Vein endothelial cell (primary cell): ENCODE measurements around a stretch of chr6.

DNA sequence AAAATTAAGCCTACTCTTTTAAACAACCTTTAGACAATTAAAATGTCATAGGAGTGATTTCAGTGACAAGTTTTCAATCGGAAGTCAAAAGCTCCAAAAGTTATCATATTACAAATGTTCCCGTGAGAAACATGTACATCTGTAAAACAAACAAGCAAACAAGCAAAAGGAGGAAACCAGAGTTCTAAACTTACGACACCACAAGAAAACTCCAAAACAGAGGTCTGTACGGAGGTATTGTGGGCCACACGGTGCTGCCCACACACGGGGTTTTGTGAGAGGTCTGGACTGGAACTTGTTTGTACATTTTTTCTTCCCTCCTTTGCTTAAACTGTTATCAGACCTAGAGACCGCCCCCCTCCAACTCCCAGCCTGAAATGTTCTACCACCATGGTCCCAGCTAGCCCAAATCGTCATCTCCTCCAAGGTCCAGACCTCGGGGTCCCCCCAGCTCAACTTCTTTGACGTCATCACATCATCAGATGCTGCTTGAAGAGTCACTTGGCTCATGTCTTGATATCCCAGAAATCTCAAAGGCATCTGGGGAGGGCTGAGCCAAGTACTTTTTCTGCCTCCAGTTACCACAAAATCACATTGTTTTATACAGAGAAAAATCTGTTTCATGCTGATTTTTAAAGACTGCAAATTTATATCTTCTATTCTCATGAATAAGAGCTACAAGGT is 2.9 kb upstream of the CCDC170 start:
- CAGE, long polyA plus RNA = no peak

GRCh38 chr6:151506756-151507144 is 12.9 kb downstream of the CCDC170 start:
- CAGE, long polyA plus RNA = no peak

DNA sequence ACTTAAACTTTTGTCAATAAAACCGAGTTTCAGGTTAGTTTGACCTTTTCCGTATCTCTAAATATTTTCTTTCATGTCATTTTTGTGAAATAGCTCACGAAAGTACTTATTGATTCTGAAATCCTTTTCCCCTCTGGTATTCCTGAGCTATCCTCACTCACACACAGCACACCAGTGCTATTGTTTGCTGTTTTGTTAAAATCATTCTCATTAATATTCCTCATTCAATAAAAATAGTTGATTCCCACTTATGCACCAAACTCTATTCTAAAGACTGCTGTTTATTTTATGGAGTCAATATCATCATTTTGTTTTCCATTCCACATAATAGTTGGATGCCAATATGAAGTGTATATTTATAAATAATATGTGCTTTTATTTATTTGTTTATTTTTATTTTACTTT is 149.2 kb upstream of the ESR1 start:
- CAGE, long polyA plus RNA = no peak

DNA sequence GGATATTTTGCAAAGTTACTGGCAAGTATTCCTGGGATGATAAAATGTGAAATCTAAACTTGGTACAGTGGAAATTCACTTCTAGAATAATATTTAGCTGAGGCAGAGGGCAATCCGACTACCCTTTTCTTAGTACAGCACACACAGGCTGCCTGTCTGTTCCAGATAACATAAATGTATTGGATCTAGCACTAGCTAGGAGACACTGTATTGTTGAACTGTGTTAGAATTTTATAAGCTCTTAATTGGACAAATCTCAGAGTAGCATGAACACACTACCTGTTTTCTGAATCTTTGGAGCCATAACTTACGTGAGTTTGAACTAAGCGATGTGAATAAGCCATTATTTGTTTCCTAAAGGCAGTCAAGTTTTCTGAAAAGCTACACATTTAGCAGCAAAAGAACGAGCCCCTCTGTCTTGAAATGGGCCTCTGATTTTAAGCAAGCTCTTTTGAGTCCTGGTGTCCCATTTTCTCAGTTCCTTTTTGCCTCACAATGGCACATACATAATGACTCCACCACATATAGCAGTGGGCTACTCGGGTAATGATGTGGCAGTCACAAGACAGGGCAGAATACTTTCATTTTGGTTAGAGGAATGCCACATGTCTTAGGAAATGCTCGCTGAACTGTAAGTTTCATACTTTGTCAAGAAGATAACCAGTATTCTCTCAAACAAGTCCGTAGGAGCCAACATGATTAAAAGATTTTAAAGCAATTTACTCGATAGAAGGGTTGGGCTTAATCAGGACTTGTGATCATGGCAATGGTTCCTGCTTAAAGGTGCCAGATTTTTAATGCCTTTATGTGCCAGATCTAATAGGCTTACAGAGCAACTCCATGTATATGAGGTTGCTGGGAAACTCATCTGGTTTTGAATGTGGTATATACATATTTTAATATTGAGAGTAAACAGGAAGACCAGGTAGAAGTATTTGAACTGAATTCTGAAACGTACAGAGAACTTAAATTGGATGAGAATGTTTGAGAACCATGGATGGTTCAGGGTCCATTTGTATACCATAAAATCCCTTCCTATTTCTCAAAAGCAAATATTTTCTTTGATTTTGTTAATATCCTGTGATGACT is 116.3 kb upstream of the ESR1 start:
- CAGE, long polyA plus RNA = no peak

GRCh38 chr6:151702836-151703429 is 104.5 kb upstream of the ESR1 start:
- CAGE, long polyA plus RNA = no peak

- CAGE, long polyA plus RNA = no peak
Measured at GRCh38 chr6:151803688-151804218, 3.7 kb upstream of the ESR1 start.

- CAGE, long polyA plus RNA = no peak
Measured at GRCh38 chr6:151909610-151910140, 102.2 kb downstream of the ESR1 start.

- CAGE, long polyA plus RNA = no peak
Measured at GRCh38 chr6:152701772-152702399, 4.2 kb downstream of the MYCT1 start.

DNA sequence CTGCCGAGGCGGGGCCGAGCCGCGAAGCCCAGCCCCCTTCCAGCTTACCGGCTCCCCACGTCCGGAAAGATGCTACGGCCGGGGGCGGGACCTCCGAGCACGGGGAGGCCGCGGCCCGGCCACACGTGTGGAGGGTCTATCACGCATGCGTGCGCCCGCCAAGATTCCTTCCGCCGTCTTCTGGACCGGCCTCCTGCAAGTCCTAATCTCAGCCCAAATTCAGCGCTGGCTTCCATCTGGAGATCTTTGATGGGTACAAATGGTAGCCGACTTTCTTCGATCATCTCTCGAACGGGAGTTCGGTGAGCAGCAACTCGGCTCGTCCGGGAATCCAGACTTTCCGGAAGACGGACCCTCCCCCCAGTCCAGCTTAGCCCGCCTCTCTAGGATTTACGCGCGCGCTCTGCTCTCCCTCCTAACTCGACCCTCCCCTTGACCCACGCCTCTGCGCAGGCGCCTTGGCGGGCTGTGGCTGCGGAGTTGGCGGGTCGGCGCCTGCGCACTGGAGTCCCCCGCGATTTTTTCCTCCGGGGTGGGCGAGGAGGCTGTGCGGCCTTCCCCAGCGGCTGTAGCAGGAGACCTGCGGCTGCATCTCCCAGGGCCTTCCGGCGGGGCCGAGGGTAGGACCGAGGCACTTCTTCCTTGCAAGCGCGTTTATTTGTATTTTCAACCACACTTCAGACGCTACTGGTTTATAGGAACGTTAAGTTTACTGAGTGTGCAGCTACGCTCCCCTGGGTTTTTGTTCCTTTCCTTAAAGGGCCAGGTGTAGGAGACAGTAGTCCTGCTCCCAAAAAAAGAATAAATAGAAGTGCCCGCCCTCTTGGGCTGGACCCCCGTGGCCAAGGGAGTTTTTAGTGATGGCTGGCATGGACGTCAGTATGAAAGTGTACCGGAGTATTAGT is 597 bp upstream of the FBXO5 start:
- CAGE, long polyA plus RNA = no peak

DNA sequence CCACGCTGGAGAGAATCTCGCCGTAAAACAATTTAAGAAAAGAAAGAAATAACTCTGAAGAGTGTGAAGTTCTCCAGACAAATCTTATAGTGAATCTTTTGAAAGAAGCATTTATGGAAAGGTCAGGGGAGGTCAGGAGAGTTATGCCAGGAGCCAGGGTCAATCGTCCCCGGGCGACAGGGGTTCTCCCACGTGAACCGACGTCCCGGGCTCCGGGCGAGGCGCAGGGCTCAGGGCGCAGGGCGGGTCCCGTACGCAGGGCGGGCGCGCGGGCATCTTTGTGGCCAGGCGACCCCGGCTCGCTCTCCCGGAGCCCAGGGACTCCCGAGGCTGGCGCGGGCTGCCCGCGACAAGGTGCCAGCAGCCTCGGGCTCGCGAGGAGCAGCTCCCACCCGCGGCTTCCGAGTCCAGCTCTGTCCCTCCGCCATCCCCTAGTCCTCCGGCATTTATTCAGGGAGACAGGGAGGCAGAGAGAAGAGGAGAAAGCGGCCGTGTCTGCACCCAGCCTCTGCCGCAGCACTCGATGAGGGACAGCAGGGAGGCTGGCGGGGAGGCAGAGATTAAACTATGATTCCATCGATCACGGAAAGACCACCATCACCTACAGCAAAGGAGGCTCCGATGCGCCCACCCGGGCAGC is 1.3 kb downstream of the RGS17 start:
- CAGE, long polyA plus RNA = no peak

DNA sequence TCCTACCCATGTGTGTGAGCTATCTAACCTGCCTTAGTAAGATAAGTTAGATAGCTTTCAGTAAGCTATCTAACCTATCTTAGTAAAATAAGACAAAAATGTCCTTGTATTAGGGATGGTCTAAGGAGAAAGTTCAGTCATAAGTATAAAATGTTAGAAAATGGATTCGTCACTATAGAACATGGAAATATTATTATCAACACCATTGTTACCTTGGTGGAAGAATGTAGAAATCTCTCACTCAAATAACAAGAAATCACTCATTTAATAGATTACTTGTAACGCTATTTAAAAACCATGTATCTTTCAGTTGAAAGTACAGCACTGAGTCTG is 185.0 kb upstream of the RGS17 start:
- CAGE, long polyA plus RNA = no peak

DNA sequence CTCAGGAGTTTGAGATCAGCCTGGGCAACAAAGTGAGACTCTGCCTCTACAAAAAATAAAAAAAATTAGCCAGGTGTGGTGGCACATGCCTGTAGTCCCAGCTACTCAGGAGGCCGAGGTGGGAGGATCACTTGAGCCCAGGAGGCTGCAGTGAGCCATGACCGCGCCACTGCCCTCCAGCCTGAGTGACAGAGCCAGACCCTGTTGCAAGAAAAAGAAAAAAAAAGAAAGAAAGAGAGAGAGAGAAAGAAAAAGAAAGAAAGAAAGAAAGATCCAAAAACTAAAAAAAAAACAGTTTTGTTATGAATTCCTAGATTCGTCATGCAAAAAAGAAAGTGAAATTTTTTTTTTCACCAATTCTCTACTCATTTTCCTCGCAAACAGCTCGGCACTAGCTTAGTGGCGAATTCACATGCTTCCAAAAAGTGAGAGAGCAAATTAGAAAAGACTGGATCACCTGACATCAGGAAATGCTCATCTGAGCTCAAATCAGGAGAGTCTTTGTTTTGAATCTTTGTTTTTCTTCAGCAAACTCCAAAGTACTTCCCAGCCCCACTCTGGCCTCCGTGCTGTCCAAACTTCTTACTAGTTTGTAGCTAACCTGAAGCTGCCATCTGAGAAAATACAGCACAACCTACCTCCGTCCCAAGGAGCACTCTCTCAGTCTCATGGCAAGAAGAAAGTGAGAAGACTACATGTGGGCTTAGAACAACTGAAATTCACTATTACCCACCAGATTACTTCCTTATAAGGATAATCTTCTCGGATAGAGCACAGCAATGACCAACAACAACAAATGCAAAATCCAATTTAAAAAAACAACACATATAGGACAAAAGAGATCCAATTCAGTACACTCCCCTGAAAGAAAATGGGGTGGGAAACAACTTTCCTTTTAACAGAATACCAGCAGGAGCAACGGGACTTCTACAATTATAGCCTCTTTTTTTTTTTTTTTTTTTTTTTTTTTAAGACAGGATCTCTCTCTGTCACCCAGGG is 26.9 kb downstream of the IPCEF1 start:
- CAGE, long polyA plus RNA = no peak

DNA sequence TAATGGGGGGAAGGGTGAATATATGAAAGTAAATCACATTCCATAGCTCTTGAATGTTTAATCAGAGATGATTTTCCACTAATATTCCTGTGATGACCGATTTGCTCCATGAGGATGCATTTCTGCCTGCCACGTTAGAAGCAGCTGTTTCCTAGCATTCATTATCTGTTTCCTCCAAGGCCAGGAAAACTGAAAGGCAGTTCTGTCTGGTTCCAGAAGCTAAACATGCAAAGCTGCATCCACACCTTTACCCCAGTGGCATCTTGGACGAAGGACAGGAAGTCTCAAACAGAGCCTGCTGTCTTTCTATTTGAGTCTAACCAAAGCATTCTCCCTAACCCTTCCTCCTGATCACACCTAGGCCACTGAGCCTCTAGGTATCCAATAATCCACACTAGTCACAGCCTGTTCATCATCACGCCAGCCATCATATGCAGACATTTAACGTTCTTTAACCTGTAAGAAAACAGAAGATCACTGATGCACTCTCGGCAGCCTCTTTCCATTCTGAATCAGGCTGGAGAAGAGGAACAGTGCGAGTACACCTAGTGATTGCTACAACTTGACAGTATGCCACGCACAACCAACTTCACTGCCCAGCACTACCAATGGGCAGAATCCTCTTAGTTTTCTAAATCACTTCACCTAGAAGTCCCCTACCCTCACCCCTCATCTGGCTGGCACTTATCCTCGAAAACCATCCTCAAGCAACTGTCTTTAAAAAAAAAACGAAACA is 27.5 kb downstream of the CNKSR3 start:
- CAGE, long polyA plus RNA = no peak

GRCh38 chr6:154781659-154783050 is 48.9 kb downstream of the SCAF8 start:
- CAGE, long polyA plus RNA = no peak

- CAGE, long polyA plus RNA = no peak
Measured at GRCh38 chr6:154791336-154792263, 58.4 kb downstream of the SCAF8 start.

GRCh38 chr6:154820087-154820435 is 86.8 kb downstream of the SCAF8 start:
- CAGE, long polyA plus RNA = no peak

GRCh38 chr6:154889261-154889877 is 105.7 kb upstream of the TIAM2 start:
- CAGE, long polyA plus RNA = no peak

- CAGE, long polyA plus RNA = no peak
Measured at GRCh38 chr6:155091809-155092094, 96.6 kb downstream of the TIAM2 start.

DNA sequence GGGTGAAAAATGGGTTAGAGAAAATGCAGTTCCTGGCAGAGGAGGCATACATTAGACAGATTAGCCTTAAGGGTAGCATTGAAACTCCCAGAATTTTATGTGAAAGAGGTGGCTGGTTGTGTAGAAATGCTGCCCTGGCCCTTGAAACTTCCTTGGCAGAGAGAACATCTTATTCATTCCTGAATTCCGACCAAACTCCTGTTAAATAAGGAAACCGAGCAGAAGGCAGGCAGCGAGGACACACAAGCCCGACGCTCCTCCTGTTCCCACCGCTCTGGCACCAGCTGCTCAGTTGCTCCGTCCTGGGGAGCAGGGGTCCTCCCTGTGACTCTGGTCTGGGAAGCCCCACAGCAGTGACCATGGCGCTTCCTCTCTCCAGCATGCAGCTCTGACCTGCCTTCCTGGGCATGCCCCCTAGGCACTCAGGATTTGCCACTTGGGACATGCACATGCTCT is 35.2 kb upstream of the CLDN20 start:
- CAGE, long polyA plus RNA = no peak

GRCh38 chr6:155461583-155462048 is 6.0 kb upstream of the NOX3 start:
- CAGE, long polyA plus RNA = no peak